AG04450 (cell line): ENCODE measurements around a stretch of chr17.

- CAGE, long polyA plus RNA, result no peak
- RRBS, result no CpG with 5 or more reads among the region's 25 CpGs
These were observed 439.8 kb downstream of the SOX9 start for GRCh38 chr17:72560332-72561319.

- CAGE, long polyA plus RNA, result no peak
- RRBS, result no CpG with 5 or more reads among the region's 20 CpGs
These were observed 376.3 kb downstream of the SLC39A11 start for GRCh38 chr17:72715993-72716709.

DNA sequence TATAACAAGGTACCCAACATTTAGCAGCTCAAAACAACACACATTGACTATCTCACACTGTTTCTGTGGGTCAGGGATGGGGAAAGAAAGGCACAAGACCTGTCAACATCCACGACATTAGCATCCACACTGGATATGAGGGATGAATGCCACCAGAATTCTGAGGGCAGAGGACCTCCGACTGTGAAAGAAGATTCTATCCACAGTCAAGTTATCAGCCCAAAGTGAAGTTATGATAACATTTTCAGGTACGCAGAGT lies 297.8 kb downstream of the SLC39A11 start:
- CAGE, long polyA plus RNA, result no peak
- RRBS, result no CpG with 5 or more reads among the region's 3 CpGs

DNA sequence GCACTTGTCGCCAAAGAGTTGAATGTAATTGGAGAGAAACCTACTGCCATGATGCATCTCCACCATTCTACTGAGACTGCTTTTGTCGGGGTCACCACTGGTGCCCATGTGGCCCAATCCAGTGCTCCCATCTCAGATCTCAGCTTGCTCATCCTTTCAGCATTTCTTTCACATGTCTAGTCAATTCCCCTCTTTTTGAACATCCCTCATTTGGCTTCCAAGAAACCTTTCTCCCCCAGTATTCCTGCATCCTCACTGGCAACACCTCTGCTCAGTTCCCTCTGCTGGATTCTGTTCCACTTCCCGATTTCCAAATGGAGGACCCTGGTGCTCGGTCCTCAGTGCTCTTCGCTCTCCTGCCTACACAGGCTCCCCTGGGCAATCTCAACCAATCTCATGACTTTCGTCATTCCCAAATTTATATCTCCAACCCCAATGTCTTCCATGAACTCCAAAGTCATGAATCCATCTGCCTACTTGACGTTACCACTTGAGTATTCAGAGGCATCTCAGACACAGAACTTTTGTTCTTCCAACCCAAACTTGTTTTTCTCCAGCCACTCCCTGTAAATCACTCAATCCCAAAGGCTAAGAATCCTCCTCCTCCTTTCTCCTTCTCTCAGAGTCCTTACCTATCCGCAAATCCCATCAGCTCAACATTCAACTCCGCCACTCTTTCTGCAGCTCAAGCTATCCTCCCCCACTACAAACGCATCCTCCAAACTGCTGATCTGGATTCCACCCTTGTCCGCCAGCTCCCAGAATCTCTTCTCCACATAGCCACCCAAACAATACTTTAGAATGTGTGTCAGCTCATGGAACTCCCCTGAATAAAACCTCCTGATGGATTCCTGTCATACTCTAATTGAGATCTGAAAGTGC lies 206.4 kb downstream of the SLC39A11 start:
- CAGE, long polyA plus RNA, result no peak
- RRBS, result no CpG with 5 or more reads among the region's 11 CpGs

DNA sequence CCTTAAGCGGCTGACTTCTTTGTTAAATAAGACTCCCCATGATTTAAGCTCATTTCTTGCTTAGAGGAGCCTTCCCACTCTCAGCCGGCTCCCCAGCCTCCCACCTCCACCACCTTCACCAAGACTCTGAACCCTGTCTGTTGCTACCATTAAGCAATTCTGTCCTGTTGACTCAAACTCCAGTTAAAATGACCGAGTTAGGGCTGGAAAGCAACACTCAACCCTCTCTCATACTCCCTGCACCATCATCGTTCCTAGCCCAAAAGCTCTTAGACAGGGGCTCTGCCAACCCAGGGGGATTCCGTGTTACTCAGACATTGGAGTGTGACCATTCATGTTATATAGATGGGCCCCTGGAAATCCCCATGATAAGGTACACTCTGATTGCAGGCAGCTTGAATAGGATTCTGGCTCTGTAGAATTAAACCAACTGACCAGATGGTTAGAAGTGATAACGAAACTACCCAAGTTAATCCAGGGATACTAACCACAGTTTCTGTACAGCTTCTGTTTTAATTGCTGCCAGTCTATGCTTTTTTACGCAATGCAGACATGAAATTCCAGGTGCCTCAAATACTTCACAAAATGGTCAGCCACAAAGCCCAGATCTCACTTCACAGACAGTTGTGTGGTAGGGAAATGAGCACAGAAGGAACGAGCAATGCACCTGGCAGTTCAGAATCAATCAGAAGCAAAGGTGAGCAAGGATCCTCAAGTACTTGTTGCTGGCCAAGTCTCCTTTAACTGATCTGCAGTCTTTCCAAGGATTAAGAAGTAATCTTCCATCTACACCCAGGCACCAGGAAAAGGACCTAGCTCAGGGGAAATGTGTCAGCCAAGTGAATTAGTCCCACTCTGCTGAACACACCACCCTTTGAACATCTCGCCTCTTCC lies 2.1 kb downstream of the SSTR2 start:
- CAGE, long polyA plus RNA, result no peak
- RRBS, result no CpG with 5 or more reads among the region's 9 CpGs

DNA sequence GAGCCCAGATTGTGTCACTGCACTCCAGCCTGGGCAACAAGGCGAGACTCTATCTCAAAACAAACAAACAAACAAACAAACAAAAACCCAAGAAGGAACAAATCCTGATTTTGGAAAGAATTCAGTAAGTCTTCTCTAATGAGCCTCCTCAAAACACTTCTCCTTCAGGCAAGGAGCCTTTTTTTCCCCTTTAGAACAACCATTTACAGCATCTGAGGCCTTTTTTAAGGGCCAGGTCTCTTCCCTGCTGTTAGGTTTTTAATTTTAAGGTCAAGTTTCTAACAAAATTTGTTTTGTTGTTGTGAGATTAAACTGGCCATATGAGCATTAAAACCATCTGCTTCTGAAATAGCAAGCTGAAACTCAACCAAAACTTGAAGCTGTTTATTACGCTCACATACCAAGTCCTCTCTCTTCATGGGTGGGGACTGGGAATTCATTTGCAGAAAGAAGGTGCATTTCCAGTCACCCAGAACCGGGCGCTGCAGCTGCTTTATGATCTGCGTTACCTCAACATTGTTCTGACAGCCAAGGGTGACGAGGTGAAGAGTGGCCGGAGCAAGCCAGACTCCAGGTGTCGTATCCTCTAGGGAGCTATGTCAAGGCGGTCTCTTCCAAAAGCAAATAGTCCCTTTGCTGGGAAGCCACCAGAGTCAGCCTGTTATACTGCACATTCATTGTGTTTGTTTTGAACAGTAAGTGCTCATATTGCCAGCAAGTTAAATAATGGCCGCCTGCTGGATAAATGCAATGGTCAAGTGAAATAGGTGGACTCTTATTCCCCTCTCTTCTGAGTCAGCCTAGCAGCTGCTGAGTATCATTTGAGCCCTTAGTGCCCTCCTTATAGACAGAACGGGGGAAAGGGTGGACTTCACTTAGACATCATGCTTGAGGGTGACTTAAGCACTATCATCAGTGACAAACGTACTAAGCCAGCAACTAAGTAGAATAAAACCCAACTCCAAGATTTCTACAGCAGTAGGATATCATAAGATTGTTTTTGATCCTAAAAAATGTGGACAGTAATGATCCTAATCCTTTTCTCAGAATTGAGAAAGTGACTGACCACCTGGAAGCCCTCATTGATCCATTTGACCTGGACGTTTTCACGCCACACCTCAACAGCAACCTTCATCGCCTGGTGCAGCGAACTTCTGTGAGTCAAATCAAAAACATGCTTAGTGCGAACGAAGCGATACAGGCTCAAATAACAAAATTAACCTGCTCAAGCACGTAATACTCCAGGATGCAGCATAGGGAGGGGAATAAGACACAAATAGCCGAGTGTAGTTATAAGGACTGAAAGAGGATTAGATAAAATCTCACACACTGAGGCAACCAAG lies 12.7 kb downstream of the COG1 start:
- CAGE, long polyA plus RNA, result no peak
- RRBS, result 96% methylated on average over 5 of the region's 21 CpGs

DNA sequence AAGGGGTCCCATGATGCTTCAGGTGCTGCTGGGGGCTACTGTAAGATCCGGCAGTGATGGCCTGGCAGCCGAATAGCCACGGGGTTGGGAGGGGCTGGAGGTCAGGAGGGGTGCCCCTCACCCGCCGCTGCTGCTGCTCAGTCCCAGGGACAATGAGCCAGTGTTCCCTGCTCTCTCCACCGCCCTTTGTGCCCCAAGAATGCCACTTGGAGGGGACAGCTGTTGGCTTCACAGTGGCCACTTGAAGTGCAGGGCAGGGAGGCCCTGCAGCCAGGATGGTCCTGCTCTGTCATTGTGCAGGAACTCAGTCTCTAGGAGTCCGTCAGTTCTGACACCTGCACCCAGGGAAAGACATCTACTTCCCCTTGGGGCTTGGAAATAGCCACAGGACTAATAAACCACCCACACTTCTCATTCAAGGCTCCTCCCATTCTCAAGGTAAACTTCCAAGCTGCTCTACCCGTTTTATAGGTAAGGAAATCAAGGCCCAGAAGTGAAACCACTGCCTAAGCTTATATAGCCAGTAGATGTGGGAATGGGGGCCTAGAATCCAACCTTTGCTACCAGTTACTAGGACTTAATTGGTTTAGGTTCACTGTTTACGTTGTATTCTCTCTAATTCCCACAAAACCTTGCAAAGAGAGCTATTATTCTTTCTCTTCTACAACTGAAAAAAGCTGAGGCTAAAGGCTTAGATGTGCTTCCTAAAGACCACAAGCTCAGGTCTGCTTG lies 6.1 kb upstream of the CPSF4L start:
- CAGE, long polyA plus RNA, result no peak
- RRBS, result no CpG with 5 or more reads among the region's 9 CpGs

DNA sequence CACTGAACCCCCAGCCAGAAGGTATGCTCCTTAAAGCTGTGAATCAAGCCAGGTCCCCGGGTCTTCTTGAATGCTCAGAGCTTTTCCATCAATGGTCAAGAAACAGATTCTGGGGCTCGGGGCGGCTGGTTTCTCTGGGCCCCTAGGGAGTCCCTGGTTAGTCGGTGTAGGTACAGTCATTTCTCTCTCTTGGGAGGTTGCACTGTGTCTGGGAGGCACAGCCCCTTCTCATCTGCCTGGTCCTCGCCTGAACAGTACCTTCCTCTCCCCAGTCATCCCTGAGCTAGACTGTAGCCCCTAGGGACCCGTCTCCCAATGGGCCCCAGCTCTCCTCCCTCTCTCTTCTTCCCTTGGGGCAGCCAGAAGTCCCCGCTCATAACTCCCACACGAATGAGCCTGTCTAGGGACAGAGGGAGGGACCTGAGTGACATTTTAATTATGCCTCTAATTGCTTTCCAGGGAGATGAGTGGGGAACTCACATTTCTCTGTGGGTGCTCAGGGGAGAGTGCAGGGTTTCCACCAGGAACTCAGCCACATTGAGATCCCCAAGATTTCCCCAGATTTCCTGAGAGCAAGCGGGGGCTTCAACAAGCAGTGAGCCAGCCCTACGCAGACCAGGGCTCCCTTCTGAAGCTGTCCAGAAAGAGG lies 20.3 kb upstream of the CPSF4L start:
- CAGE, long polyA plus RNA, result no peak
- RRBS, result no CpG with 5 or more reads among the region's 10 CpGs

DNA sequence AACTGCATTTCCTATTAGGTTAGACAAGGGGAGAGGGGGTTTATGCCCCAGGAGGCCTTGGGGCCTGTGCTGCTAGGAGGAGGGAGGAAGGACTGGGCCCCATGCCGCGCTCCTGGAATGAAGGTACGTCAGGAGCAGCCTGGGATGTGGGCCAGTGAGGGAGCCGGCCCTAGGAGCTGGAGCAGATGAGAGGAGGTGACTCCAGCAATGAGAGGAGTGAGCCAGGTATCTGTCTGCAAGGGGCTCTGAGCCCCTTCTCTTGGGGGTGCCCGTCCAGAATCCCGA lies 46.9 kb upstream of the CDC42EP4 start:
- CAGE, long polyA plus RNA, result no peak
- RRBS, result no CpG with 5 or more reads among the region's 6 CpGs

DNA sequence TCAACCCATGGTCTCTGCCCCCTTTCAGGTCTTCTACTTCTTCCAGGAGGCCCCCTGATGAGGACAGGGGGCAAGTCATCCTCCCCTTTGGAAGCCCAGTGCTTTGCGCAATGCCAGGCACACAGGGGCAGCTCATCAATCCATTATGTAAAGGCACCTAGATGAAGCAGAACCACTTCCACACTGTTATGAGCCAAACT lies 90.2 kb downstream of the SDK2 start:
- CAGE, long polyA plus RNA, result no peak
- RRBS, result no CpG with 5 or more reads among the region's 1 CpG

- CAGE, long polyA plus RNA, result no peak
- RRBS, result no CpG with 5 or more reads among the region's 16 CpGs
These were observed 52.4 kb downstream of the SDK2 start for GRCh38 chr17:73591670-73592401.

- CAGE, long polyA plus RNA, result no peak
- RRBS, result 5% methylated on average over 51 of the region's 82 CpGs
These were observed 1.1 kb upstream of the SDK2 start for GRCh38 chr17:73645098-73645913.

DNA sequence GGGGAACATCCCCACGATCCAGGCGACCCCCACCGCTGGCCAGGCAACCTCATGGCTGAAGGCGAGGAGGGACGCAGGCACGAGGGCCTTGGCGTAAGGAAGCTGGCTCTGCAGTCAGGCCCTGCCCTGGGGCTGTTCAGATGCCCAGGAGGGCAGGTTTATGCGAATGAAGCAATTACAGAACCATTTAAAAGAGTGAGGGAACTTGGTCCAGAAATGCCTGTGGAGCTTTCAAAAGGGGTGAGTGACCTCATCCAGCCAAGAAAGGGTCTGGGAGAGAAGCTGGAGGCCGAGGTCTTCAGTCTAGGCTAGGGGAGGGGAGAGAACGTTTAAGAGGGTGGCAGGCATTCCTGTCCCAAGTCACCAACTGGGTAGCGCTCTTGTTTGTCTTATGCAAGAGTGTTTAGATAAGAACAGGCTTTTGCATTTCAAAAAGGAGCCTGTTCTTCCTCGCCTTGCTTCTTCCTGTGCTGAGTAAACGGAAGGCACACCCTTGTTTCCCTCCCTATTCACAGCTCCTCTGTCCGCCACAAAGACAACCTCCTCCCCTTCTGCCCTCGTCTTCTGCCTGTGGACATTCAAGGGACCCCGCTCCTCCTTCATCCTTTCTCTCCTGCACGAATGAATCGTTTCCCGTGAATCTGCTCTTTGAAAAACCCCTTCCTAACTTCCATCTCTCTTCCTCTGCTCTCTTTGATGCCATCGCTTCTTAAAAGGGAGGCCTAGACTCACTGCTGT lies 183.6 kb upstream of the SDK2 start:
- CAGE, long polyA plus RNA, result no peak
- RRBS, result no CpG with 5 or more reads among the region's 20 CpGs

DNA sequence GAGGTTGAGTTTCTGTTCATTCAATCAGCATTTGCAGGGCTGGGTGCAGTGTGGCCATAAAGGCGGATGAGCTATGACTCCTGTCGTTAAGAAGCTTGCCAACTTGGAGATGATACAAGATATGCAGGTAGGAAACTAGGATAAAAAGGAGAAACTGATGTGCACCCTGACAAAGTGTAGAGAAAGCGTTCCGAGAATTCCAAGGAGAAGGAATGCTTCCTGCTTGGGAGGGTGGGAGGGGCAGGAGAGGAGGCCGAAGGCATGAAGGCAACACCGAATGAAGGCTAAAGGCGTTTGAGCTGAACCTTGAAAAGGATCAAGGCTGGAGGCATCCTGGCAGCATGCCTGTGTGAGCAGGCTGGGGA lies 199.1 kb upstream of the RPL38 start:
- CAGE, long polyA plus RNA, result no peak
- RRBS, result no CpG with 5 or more reads among the region's 7 CpGs

GRCh38 chr17:74209538-74210131 lies 3.7 kb upstream of the TTYH2 start:
- CAGE, long polyA plus RNA, result start-site peak on the plus strand at chr17:74209809-74209849, 226 and 253 reads in 2 replicates
- RRBS, result no CpG with 5 or more reads among the region's 15 CpGs

- CAGE, long polyA plus RNA, result no peak
- RRBS, result 43% methylated on average over 3 of the region's 20 CpGs
These were observed 28.8 kb upstream of the DNAI2 start for GRCh38 chr17:74245158-74245777.

DNA sequence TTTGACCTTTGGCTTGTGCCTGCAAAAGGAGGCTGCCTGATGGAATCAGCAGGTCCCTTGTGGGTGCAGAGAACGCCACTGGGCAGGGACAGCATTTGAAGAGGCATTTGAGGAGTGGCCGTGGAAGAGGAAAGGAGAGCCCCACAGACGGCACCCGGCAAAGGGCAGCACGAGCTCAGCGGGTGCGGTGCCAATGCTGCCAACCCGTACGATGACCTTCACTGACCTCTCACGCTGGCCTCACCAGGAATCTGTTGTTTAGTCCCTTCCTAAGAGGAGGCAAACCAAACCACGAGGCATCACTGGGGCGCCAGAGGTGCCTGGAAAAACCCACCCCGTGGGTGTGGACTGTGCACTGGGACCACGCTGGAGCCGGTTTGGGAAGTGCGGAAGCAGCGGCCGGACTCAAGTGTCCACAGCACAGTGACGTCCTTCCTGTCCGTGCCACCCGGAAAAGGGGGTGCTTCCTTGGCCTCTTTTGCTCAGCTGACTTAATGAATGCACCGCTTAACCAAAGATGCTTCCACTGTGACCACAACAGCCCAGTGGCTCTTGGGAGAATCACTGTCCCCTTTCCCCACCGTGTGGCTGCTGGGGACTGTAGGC lies 9.0 kb upstream of the KIF19 start:
- CAGE, long polyA plus RNA, result no peak
- RRBS, result 13% methylated on average over 3 of the region's 23 CpGs

DNA sequence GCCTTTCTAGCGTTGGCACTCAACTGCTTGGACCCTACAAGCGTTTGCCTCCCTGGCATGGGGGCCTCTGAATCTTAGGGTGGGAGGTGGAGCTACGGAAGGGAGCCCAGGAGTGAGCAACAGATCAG lies 1.6 kb upstream of the GPRC5C start:
- CAGE, long polyA plus RNA, result no peak
- RRBS, result no CpG with 5 or more reads among the region's 3 CpGs

DNA sequence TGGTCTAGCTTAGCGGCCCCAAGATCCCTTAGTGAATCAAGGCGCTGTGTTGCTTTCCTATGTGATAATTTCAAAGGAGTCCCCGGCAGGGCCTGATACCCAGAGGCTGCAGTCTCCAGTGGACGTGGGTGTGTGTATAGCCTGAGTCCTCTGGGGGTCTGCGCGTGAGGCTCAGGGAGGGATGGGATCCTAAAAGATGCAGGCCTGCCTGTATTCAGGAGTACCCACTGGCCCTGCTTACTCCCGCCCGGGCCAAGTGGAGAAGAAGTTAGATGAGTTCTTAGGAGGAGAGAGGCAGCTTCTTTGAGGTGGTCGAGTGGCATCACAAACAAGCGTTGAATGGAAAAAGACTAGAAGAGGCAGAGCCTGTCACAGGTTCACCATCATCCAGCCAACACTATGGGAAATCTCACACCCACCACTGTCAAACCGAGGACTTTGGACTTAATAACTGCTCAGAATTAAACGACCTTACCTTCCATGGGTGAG lies 15.2 kb upstream of the CD300A start:
- CAGE, long polyA plus RNA, result no peak
- RRBS, result no CpG with 5 or more reads among the region's 12 CpGs

GRCh38 chr17:74641392-74641891 lies 17.9 kb upstream of the CD300E start:
- CAGE, long polyA plus RNA, result no peak
- RRBS, result no CpG with 5 or more reads among the region's 4 CpGs